ENCODE data around the genes ABCC8 and SAA2.

- RRBS, result no CpG with 5 or more reads among the region's 2 CpGs
Observed at GRCh38 chr11:15665440-15665995, 550.8 kb downstream of the INSC start.

DNA sequence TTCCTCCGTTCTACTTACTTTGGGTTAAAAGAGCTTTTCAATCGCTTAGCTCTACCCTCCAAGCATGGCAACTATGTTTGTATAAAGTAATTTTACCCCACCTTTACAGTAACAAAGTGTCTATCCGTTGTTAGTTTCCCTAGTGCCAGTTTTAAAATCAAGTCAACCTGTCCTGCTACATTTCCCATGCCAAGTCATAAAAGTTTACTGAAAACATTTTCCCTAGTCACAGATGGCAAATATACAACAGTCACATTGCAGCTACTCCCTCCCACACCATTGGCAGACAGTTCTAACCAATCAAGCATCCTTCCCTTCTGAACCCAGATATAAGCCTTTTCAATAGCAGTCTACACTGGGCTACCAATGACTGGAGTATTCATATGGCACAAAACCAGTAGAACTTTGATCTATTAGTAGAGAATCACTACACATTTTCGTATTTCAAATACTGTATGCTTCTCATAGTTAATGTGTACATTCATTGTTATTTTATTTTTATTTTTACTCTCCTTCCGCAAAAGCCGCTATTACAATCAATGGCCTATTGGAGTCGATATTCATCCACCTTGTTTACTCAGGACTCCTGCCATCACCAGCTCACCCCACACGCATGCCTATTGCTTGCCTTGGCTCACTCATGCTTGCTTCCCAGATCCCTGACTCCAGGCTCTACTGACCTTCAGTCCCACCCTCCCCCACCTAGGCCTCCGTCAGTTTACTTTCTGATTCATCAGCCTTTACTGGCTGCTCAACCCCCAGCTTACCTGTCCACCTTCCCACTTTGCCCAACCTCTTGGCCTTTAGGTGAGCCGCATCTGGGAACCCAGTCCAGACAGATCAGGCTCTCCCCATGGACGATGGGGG is 408.5 kb downstream of the SOX6 start:
- RRBS, result no CpG with 5 or more reads among the region's 11 CpGs

DNA sequence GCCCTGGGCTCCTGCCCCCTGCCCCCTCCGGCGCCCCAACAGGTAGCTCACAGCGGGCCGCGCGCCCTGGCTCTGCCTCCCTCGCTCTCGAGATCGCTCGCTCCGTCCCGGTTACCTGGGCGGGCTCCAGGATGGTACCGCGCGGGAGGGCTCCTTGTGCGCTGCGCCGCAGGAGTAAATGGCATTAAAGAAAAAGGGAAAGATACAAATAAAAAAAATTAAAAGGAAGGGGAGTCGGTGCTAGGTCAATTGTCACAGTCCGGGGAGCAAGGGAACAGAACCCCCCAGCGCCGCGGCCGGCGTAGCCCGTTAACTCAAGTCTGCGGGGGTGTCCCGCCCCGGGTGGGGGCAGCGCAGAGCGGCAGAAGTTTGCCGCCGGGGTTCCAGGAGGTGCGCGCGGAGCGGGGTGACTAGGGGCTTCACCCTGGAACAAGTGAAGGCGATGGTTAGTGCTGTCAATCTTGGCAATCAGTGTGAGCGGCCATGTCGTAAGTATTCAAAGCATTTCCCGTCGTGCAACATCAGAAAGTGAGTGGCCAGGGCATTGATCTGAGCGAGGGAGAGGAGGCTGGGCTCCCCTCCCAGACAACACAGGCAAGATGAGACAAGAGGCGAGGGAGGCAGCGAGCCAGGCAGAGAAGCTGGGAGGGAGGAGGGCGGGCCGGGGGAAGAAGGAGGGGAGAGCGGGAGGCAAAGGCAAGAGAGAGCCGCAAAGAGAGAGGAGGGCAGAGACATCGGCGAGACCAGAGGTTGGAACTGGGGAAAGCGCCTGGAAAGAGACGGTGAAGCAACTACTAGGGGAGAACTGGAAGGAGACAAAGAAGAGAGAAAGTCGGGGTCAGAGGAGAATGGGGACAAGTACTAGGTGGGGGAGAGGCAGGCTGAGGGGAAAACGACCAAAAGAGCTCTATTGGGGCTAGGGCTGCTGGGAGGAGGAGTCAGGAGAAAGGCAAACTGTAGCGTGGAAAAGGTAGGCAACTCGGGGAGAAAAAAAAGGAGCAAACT is 130.9 kb upstream of the C11orf58 start:
- RRBS, result 9% methylated on average over 23 of the region's 58 CpGs

- RRBS, result no CpG with 5 or more reads among the region's 1 CpG
Observed at GRCh38 chr11:16669739-16670259, 68.6 kb upstream of the C11orf58 start.

DNA sequence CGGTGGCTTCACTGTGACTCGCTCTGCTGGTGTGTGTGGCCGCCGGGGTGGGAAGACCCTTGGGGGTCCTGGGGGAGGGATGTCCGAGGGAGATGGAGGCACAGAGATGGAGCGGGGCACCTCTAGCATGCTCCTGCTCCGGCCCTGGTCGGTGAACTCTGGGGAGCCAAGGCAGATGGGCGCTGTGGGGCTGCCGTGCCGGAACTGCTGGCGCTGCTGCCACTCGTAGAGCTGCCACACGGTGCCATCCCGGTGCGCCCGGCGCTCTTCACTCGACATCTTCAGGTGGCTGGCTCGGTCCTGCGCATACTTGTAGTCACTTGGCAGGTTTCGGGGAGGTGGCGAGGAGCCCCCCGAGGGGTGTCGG is 78.4 kb downstream of the C11orf58 start:
- RRBS, result 95% methylated on average over 11 of the region's 25 CpGs

- RRBS, result no CpG with 5 or more reads among the region's 1 CpG
Observed at GRCh38 chr11:16864884-16865247, 126.4 kb downstream of the C11orf58 start.

GRCh38 chr11:16902894-16903524 is 111.2 kb downstream of the PLEKHA7 start:
- RRBS, result no CpG with 5 or more reads among the region's 3 CpGs

DNA sequence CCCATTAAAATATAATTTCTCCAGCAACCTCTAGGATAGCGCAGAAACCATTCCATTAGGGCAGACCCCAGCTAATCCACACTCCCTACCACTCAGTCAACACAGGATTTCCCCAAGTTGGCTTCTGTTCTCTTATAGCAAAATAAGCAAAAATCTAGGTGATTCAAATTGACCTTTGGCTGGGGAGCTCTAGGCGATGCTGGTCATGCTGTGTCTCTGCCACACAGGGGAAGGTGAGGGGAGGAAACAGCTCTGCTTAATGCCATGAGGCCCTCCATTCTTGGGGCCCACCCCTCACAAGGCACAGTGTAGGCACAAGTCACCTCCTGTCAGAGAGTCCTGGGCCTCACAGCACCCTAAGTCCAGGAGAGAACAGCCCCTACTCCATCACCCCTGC is 47.0 kb downstream of the PLEKHA7 start:
- RRBS, result no CpG with 5 or more reads among the region's 2 CpGs

GRCh38 chr11:16968954-16969691 is 45.1 kb downstream of the PLEKHA7 start:
- RRBS, result no CpG with 5 or more reads among the region's 4 CpGs

DNA sequence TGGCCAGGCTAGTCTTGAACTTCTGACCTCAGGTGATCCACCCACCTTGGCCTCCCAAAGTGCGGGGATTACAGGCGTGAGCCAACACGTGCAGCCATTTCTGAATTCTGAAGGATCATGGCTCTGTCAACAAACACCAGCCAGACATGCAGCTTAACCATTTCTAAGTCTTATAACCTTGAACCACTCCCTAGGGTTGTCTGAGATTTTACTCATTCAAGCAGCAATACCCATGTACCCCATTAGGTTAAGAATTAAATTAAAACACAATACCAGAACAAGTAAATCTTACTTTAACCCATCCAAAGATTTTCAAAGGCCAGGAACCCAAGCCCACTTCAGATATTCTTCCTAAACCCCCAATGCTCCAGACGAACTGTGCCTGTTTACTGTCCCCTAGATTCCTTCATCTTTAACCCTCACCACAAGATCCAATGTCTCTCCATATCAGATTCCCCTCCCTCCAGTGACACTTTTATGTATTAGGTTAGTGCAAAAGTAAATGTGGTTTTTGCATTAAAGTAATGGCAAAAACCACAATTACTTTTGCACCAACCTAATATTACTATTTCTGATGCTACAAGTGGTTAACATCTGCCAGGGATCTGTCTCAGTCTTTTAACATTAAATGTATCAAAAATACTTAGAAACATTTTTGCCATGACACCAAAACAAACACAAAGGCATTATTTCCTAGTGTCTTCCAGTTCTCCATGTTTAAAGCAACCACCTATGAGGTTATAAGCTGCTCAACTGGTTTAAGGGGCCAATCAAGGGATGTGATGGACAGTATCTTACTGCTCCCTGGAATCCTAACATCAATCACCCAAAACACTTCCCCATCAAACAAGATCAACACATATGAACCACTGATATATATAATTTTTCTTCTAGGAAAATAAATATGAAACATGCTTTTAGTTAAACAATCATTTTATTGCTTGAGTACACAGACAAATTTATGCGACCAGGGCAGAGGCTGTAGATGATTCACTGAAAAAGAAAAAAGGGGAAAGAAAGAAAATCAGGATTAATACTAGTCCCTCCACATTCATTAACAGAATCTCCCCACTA is 3.7 kb downstream of the RPS13 start:
- RRBS, result no CpG with 5 or more reads among the region's 5 CpGs

GRCh38 chr11:17074563-17074880 is 2.9 kb downstream of the RPS13 start:
- RRBS, result no CpG with 5 or more reads among the region's 1 CpG

GRCh38 chr11:17268682-17269440 is 7.7 kb upstream of the NUCB2 start:
- RRBS, result no CpG with 5 or more reads among the region's 9 CpGs

GRCh38 chr11:17273928-17274347 is 2.6 kb upstream of the NUCB2 start:
- RRBS, result no CpG with 5 or more reads among the region's 3 CpGs

- RRBS, result no CpG with 5 or more reads among the region's 14 CpGs
Observed at GRCh38 chr11:17430921-17431647, 42.6 kb upstream of the KCNJ11 start.

- RRBS, result 3% methylated on average over 14 of the region's 85 CpGs
Observed at GRCh38 chr11:17476287-17477223, at the start of gene ABCC8. Gene ABCC8 (minus strand): TSS chr11:17476845.

DNA sequence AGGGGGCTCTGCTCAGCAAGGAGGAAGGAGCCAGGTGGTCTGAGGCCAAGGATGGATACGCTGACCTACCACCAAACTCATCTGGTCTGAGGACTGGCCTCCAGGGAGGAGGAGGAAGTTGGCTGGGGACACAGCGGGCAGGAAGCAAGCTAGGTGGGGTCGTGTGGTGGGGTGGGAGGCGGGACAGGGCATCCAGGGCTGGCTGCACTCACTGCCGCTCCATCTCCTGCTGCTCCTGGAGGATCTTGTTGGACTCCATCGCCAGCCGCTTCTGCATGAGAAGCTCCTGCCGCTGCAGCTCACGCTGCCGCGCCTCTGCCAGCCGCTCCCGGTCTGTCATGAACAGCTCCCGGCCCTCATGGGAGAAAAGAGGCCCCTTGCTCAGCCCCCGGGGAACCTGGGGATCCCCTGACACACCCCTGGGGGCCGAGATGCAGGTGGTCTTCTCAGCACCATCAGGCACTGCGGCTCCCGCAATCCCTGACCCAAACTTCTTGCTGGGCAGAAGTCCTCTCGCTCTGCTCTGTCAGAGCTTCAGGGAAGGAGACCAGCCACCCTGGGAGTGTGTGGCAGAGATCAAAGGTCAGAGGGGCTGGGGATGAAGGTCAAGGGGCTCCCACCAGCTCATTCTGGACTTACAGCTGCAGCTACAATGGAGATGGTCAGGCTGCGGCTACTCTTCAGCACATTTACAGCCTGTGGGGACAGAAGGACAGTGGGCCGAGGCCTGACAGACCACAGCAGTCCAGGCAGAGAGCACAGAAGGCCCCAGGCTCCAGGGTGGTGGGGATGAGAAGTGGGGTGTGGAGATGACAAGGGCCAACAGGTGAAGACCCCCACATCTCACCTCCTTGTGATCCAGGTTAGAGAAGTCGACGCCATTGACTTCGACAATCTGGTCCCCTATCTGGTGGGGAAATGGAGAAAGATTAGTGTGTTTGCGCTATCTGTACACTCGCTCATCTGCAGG is 21.4 kb downstream of the USH1C start:
- RRBS, result 45% methylated on average over 1 of the region's 26 CpGs

GRCh38 chr11:17543473-17544045 is 657 bp downstream of the USH1C start:
- RRBS, result 70% methylated on average over 2 of the region's 11 CpGs

- RRBS, result no CpG with 5 or more reads among the region's 1 CpG
Observed at GRCh38 chr11:17985412-17985835, 27.4 kb downstream of the SERGEF start.

DNA sequence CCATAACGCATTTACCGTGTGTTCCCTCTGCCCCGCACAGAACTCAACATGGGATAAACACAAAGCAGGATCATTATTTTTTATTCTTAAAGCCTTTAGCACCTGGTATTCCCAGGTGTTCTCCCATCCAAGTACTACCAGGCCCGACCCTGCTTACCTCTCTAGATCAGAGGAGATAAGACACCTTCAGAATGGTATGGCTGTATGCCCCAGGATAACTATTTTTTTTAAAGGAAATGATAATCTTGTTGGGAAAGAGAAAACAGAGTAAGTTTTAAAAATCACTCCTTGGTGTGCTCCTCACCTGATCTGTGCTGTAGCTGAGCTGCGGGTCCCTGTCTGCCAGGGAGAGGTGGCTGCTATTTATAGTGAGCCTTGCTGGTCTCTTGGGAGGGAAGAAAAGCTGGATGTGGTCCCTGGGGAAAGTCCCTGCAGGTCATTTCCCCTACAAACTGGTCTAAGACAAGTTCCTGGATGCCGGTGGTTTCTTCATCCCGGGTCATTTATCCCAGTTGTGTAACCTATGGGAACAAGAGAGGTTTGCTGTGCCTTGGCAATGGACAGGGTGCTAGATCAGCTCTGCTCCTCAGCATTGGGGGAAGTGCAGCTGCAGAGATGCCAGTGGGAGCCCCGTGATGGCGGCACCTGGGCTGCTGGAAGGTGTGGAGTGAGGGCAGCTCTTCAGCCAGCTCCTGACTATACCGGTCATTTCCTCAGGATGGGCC is at the start of gene SAA2:
Gene SAA2, minus strand, starts transcription at position 370 of the 725 bp plus-strand sequence.
- RRBS, result no CpG with 5 or more reads among the region's 10 CpGs